Measurements from ENCODE around the gene CENPF.

DNA sequence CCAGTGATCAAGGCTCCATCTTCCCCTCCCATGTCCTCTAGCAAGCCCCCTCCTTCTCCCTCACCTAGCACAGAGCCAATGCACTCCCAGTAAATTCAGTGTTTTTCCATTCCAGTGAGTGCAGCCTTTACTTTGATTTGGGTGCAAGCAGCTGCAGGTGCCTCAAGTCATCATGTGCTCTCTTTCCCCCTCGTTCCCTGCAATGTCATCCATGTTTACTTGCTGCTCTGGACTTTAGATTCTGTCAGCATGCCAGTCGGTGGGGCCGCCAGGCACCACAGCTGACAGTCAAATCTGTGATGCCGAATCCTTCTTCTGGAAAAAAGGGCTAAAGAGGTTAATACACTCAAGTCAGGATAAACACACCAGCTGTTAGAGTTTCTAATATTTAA, 228.0 kb upstream of the PROX1 start:
- RAMPAGE, long total RNA, result no peak
- RRBS, result no CpG with 5 or more reads among the region's 4 CpGs
PRO-cap:
- standard, result no peak
- CoPRO, capped RNA only, 2 experiments, result no peak in any of the 2 experiments
- CoPRO, capped and uncapped RNA, 2 experiments, result no peak in any of the 2 experiments
- CoPRO, uncapped RNA only, 2 experiments, result no peak in any of the 2 experiments
CAGE:
- cytosol, long polyA plus RNA, result no peak
- long polyA plus RNA, result no peak
- nucleolus, long total RNA, result no peak
- nucleus, long polyA plus RNA, result no peak

GRCh38 chr1:213996213-213996977, 8.6 kb downstream of the PROX1 start:
- RAMPAGE, long total RNA, result no peak
- RRBS, result 2% methylated on average over 3 of the region's 12 CpGs
PRO-cap:
- standard, result no peak
- CoPRO, capped RNA only, 2 experiments, result no peak in any of the 2 experiments
- CoPRO, capped and uncapped RNA, 2 experiments, result no peak in any of the 2 experiments
- CoPRO, uncapped RNA only, 2 experiments, result no peak in any of the 2 experiments
CAGE:
- cytosol, long polyA plus RNA, result no peak
- long polyA plus RNA, result no peak
- nucleolus, long total RNA, result no peak
- nucleus, long polyA plus RNA, result no peak

DNA sequence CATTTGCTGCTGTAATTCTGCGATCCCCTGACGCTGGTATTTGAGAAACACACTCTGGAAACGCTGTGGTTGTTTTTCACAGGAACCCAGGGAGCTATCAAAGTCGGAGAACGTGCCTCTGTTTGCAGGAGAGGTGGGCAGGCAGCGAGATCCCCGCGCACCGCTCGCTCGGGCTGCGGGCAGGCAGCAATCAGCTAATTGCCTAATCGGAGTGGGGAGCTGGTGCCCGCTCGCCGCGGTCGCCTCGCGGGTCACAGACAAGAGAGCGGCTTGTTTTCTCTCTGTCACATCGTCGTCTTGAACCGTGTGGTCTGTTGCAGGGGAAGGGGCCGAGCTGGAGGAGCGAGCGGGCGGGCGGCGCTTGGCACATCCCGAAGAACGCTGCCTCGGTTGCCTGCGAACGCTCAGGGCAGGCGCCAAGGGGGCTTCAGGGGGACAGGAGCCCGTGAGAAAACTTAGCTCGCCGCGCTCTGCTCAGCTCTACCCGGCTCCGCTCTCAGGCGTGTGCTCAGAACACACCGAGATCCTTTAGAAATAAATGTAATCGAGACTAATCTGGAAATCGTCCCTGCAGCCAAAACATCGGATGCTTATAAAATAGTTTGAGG, 93.7 kb upstream of the SMYD2 start:
- RAMPAGE, long total RNA, result no peak
- RRBS, result no CpG with 5 or more reads among the region's 47 CpGs
PRO-cap:
- standard, result no peak
- CoPRO, capped RNA only, 2 experiments, result no peak in any of the 2 experiments
- CoPRO, capped and uncapped RNA, 2 experiments, result no peak in any of the 2 experiments
- CoPRO, uncapped RNA only, 2 experiments, result no peak in any of the 2 experiments
CAGE:
- cytosol, long polyA plus RNA, result no peak
- long polyA plus RNA, result no peak
- nucleolus, long total RNA, result no peak
- nucleus, long polyA plus RNA, result no peak

DNA sequence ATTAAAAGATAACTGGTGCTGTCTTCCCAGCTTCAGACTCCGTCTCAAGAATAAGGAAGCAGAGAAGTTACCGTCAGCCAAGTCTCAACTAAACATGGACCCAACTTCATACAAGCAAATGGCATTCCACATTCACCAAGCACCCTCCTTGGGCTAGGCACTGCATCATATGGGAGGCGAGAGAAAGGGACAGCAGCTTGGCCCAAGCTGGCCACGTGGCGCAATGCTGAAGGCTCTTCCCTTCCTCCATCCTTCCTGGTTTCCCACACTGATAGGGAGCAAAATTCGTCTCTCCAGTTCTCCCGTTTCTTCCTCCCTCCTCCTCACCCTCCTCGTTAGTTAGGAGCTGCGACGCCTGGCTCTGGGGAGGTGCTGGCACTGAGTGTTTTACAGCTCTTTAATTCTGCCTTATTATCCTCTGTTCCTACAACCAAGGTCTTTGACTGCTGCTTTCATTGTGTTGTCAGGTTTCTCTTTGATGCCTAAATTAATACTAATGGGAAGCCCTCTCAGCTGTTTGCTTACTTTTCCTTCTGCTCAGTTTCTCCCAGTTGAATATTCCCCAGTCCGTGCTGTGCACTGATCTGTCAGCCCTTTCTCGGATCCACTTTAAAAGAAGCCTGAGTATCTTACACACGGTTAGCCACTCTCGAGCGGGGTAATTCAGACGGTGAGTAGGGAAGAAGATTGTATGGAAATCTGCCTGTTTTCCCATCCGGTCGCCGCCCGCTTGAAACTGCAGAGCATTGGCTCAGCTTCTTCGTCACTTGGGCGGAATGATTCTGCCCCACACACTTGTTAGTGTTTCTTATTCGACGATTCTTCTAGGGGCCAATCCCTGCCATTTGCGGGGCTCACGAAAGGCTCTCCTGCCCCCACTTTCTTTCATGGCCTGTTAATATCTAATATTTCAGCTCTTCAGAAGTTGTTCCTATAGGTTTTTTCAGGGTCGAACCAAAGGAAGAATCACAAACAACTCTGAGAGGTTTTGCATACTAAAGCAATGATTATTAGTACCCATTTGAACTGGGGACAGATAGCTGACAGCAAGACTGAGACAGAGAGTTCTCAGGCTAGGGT, 56.1 kb upstream of the SMYD2 start:
- RAMPAGE, long total RNA, result no peak
- RRBS, result no CpG with 5 or more reads among the region's 27 CpGs
PRO-cap:
- standard, result no peak
- CoPRO, capped RNA only, 2 experiments, result no peak in any of the 2 experiments
- CoPRO, capped and uncapped RNA, 2 experiments, result no peak in any of the 2 experiments
- CoPRO, uncapped RNA only, 2 experiments, result no peak in any of the 2 experiments
CAGE:
- cytosol, long polyA plus RNA, result no peak
- long polyA plus RNA, result no peak
- nucleolus, long total RNA, result no peak
- nucleus, long polyA plus RNA, result no peak

GRCh38 chr1:214281319-214282251, 626 bp downstream of the SMYD2 start:
- RAMPAGE, long total RNA, result no peak
- RRBS, result 1% methylated on average over 31 of the region's 59 CpGs
PRO-cap:
- standard, result bidirectional peak, plus-strand start at chr1:214281602, minus-strand start at chr1:214281505; unidirectional peak, plus-strand start at chr1:214282040
- CoPRO, capped RNA only, 2 experiments, result peak in 2 of 2 experiments; most common plus-strand start chr1:214281565 (in 1); most common minus-strand start chr1:214281505 (in 2)
- CoPRO, capped and uncapped RNA, 2 experiments, result no peak in any of the 2 experiments
- CoPRO, uncapped RNA only, 2 experiments, result no peak in any of the 2 experiments
CAGE:
- cytosol, long polyA plus RNA, result no peak
- long polyA plus RNA, result no peak
- nucleolus, long total RNA, result no peak
- nucleus, long polyA plus RNA, result no peak

GRCh38 chr1:214318814-214319481, 38.0 kb downstream of the SMYD2 start:
- RAMPAGE, long total RNA, result no peak
- RRBS, result no CpG with 5 or more reads among the region's 9 CpGs
PRO-cap:
- standard, result no peak
- CoPRO, capped RNA only, 2 experiments, result no peak in any of the 2 experiments
- CoPRO, capped and uncapped RNA, 2 experiments, result no peak in any of the 2 experiments
- CoPRO, uncapped RNA only, 2 experiments, result no peak in any of the 2 experiments
CAGE:
- cytosol, long polyA plus RNA, result no peak
- long polyA plus RNA, result no peak
- nucleolus, long total RNA, result no peak
- nucleus, long polyA plus RNA, result no peak

GRCh38 chr1:214446528-214447657, 104.5 kb downstream of the PTPN14 start:
- RAMPAGE, long total RNA, result no peak
- RRBS, result no CpG with 5 or more reads among the region's 8 CpGs
PRO-cap:
- standard, result no peak
- CoPRO, capped RNA only, 2 experiments, result no peak in any of the 2 experiments
- CoPRO, capped and uncapped RNA, 2 experiments, result no peak in any of the 2 experiments
- CoPRO, uncapped RNA only, 2 experiments, result no peak in any of the 2 experiments
CAGE:
- cytosol, long polyA plus RNA, result no peak
- long polyA plus RNA, result no peak
- nucleolus, long total RNA, result no peak
- nucleus, long polyA plus RNA, result no peak

DNA sequence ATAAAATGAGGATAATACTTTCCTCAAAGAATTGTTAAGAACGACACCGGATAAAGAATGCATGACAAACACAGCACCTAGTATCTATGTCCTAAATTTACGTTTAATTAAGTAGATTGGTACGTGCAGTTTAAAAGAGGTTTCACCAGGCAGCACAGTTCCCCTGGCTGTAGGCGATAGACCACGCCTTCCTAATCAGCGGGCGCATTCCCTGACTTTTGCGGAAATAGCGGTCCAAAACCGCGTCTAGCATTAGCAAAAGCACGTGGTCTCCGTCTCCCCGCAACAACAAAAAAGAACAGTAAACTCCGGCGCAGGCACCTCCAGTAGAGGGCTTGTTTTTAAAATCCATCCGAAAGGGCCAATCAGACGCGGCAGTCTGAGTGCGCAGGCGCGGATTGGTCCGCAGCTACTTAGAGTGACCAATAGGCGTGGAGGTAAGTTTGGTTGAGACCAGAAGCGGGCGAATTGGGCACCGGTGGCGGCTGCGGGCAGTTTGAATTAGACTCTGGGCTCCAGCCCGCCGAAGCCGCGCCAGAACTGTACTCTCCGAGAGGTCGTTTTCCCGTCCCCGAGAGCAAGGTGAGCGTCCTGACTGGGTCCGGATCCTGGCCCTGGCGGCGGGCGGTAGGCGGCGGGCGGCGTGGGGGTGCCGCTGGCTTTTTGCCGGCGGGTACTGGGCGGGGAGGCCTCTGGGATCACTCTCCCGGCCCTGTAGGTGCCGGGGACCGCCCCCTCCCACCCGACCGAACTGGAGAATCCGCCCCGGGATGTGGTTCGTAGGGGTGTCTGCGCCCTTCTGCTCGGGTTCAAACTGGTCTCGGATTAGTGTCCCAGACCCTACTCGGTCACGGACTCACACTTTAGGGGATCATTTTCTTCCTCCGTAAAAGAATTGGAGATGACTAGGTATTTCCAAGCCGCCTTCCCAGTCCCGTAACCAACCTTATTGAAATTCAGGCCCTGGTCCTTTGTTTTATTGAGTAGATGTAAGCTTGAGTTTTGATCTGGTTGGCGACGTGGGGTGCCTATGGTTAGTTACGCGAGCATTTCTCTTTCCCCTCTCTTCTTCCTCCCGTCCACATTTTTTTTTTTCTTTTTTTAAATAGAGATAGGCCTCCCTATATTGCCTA, at the start of gene CENPF:
Gene CENPF, plus strand, starts transcription at position 456 of the 1,133 bp plus-strand sequence.
- RAMPAGE, long total RNA, result start-site peak on the plus strand centred at position 487 of the sequence, 101 bp wide, 1,574 and 1,197 reads in 2 replicates
- RRBS, result 3% methylated on average over 18 of the region's 72 CpGs
PRO-cap:
- standard, result bidirectional peak, plus-strand start at position 456 of the sequence, minus-strand start at position 182 of the sequence; unidirectional peak, plus-strand start at position 666 of the sequence; bidirectional peak, plus-strand start at position 812 of the sequence, minus-strand start at position 678 of the sequence
- CoPRO, capped RNA only, 2 experiments, result peak in 2 of 2 experiments; most common plus-strand start position 504 of the sequence (in 2); most common minus-strand start position 171 of the sequence (in 2)
- CoPRO, capped and uncapped RNA, 2 experiments, result peak in 2 of 2 experiments; most common plus-strand start position 466 of the sequence (in 2); most common minus-strand start position 171 of the sequence (in 1)
- CoPRO, uncapped RNA only, 2 experiments, result peak in 2 of 2 experiments; most common plus-strand start position 471 of the sequence (in 1); most common minus-strand start position 178 of the sequence (in 1)
CAGE:
- cytosol, long polyA plus RNA, result start-site peak on the plus strand centred at position 489 of the sequence, 99 bp wide, 826 and 662 reads in 2 replicates
- long polyA plus RNA, result start-site peak on the plus strand centred at position 482 of the sequence, 111 bp wide, 868 and 1,160 reads in 2 replicates
- nucleolus, long total RNA, result no peak
- nucleus, long polyA plus RNA, result start-site peak on the plus strand centred at position 491 of the sequence, 93 bp wide, 941 and 1,355 reads in 2 replicates

- RAMPAGE, long total RNA, result no peak
- RRBS, result no CpG with 5 or more reads among the region's 5 CpGs
PRO-cap:
- standard, result no peak
- CoPRO, capped RNA only, 2 experiments, result no peak in any of the 2 experiments
- CoPRO, capped and uncapped RNA, 2 experiments, result no peak in any of the 2 experiments
- CoPRO, uncapped RNA only, 2 experiments, result peak in 2 of 2 experiments; most common plus-strand start chr1:214641788 (in 1)
CAGE:
- cytosol, long polyA plus RNA, result no peak
- long polyA plus RNA, result no peak
- nucleolus, long total RNA, result no peak
- nucleus, long polyA plus RNA, result no peak
Measured at GRCh38 chr1:214641666-214642313, 38.8 kb downstream of the CENPF start.

DNA sequence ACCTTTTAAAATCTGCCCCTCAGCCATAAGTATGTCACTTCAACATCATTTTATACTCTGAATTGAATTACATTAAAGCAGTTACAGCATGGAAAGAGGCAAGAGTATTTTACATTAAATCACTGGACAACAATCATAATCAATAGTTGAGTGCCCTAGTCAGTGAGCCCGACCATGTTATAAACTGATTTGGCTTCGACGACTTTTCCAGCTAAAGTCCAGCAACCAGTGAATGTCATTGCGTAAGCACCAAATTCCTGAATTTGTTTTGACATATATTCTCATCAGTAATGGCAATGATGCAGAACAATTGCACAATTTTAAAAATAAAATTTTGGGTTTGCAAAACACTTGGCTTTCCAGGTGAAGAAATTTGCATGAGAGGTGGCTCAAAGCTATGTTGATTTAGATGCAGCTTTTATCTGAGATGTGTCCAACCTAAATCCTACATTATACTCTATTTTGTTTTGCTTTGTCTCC, 59.1 kb upstream of the KCNK2 start:
- RAMPAGE, long total RNA, result no peak
- RRBS, result no CpG with 5 or more reads among the region's 4 CpGs
PRO-cap:
- standard, result no peak
- CoPRO, capped RNA only, 2 experiments, result no peak in any of the 2 experiments
- CoPRO, capped and uncapped RNA, 2 experiments, result no peak in any of the 2 experiments
- CoPRO, uncapped RNA only, 2 experiments, result no peak in any of the 2 experiments
CAGE:
- cytosol, long polyA plus RNA, result no peak
- long polyA plus RNA, result no peak
- nucleolus, long total RNA, result no peak
- nucleus, long polyA plus RNA, result no peak

- RAMPAGE, long total RNA, result no peak
PRO-cap:
- standard, result bidirectional peak, plus-strand start at chr1:215568624, minus-strand start at chr1:215568447
- CoPRO, capped RNA only, 2 experiments, result peak in 2 of 2 experiments; most common plus-strand start chr1:215568624 (in 2)
- CoPRO, capped and uncapped RNA, 2 experiments, result no peak in any of the 2 experiments
- CoPRO, uncapped RNA only, 2 experiments, result no peak in any of the 2 experiments
CAGE:
- cytosol, long polyA plus RNA, result no peak
- long polyA plus RNA, result no peak
- nucleolus, long total RNA, result no peak
- nucleus, long polyA plus RNA, result no peak
Measured at GRCh38 chr1:215568565-215568763, 1.4 kb downstream of the KCTD3 start.

DNA sequence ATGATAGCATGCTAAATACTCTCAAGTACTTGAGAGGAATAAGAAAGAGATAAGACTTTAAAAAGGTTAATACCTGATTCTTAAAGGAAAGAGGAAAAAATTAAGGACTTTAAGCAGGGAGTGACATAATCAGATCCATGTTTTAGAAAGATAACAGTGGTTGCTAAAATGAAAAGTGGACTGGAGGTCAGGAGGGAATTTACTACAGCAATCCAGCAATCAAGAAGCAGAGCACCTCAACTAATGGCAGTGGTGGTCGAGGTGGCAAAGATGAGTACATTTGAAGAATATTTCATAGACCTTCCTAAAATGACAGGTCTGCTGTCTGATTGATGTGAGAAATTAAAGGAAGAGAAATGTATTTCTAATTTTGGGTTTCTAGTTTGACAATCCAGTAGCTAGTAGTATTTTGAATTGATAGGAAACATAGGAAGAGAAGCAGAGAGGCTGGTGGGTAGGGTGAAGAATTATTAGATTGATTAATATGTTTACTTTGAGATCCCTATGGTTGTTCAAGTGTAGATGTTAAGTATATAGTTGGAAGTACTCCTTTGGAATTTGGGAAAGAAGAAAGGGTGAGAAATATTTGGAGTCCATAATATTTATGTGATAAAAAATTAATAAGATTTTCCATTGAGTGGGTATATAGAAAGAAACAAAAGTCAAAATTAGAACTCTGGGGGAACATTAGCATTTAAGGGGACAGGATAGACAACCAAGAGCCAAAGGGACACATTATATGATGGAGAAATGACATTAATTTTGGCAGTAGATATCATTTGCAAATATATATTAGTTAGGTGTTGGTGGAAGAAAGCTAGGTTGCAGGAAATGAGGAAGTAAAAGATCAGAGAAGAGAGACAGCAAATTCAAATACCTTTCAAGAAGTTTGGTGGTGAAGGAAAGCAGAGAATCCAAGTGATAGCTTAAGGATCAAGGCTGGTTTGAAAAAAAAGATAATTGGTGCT, 29.0 kb downstream of the KCTD3 start:
- RAMPAGE, long total RNA, result no peak
- RRBS, result no CpG with 5 or more reads among the region's 1 CpG
PRO-cap:
- standard, result no peak
- CoPRO, capped RNA only, 2 experiments, result no peak in any of the 2 experiments
- CoPRO, capped and uncapped RNA, 2 experiments, result no peak in any of the 2 experiments
- CoPRO, uncapped RNA only, 2 experiments, result no peak in any of the 2 experiments
CAGE:
- cytosol, long polyA plus RNA, result no peak
- long polyA plus RNA, result no peak
- nucleolus, long total RNA, result no peak
- nucleus, long polyA plus RNA, result start-site peak on the plus strand centred at position 443 of the sequence, 822 bp wide, 27 and 54 reads in 2 replicates

DNA sequence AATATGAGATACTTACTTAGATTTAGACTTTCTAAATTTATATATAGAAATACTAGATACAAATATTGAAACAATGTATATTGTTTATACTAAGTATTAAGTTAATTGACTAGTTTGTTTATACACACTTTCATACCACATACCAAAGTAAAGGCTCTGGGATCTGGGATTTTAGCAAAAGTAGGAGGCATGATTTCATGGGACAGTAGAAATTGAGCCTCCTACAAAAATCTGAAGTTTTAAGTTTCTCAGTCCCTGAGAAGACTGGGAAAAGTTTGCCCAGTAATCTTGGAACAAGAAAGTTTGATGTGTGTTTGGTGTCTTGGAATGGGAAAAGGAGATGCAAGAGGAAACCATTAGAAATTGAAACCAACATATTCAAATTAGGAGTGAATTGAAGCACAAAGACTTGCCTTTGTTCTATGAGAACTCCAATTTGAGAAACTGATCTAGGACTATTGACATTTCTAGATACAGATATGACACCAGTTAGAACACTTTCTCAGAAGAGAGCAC, 30.9 kb downstream of the KCTD3 start:
- RAMPAGE, long total RNA, result no peak
PRO-cap:
- standard, result no peak
- CoPRO, capped RNA only, 2 experiments, result no peak in any of the 2 experiments
- CoPRO, capped and uncapped RNA, 2 experiments, result no peak in any of the 2 experiments
- CoPRO, uncapped RNA only, 2 experiments, result no peak in any of the 2 experiments
CAGE:
- cytosol, long polyA plus RNA, result no peak
- long polyA plus RNA, result no peak
- nucleolus, long total RNA, result no peak
- nucleus, long polyA plus RNA, result no peak

GRCh38 chr1:216531794-216531999, 108.4 kb upstream of the USH2A start:
- RAMPAGE, long total RNA, result no peak
- RRBS, result no CpG with 5 or more reads among the region's 2 CpGs
PRO-cap:
- standard, result no peak
- CoPRO, capped RNA only, 2 experiments, result no peak in any of the 2 experiments
- CoPRO, capped and uncapped RNA, 2 experiments, result no peak in any of the 2 experiments
- CoPRO, uncapped RNA only, 2 experiments, result no peak in any of the 2 experiments
CAGE:
- cytosol, long polyA plus RNA, result no peak
- long polyA plus RNA, result no peak
- nucleolus, long total RNA, result no peak
- nucleus, long polyA plus RNA, result no peak

- RAMPAGE, long total RNA, result no peak
- RRBS, result no CpG with 5 or more reads among the region's 5 CpGs
PRO-cap:
- standard, result no peak
- CoPRO, capped RNA only, 2 experiments, result no peak in any of the 2 experiments
- CoPRO, capped and uncapped RNA, 2 experiments, result no peak in any of the 2 experiments
- CoPRO, uncapped RNA only, 2 experiments, result no peak in any of the 2 experiments
CAGE:
- cytosol, long polyA plus RNA, result no peak
- long polyA plus RNA, result no peak
- nucleolus, long total RNA, result no peak
- nucleus, long polyA plus RNA, result no peak
Measured at GRCh38 chr1:217076731-217077417, 353.6 kb upstream of the ESRRG start.

GRCh38 chr1:218349918-218350467, 4.9 kb downstream of the TGFB2 start:
- RAMPAGE, long total RNA, result no peak
- RRBS, result no CpG with 5 or more reads among the region's 10 CpGs
PRO-cap:
- standard, result no peak
- CoPRO, capped RNA only, 2 experiments, result no peak in any of the 2 experiments
- CoPRO, capped and uncapped RNA, 2 experiments, result no peak in any of the 2 experiments
- CoPRO, uncapped RNA only, 2 experiments, result no peak in any of the 2 experiments
CAGE:
- cytosol, long polyA plus RNA, result no peak
- long polyA plus RNA, result no peak
- nucleolus, long total RNA, result no peak
- nucleus, long polyA plus RNA, result no peak

GRCh38 chr1:218473520-218474086, 128.5 kb downstream of the TGFB2 start:
- RAMPAGE, long total RNA, result no peak
- RRBS, result no CpG with 5 or more reads among the region's 3 CpGs
PRO-cap:
- standard, result no peak
- CoPRO, capped RNA only, 2 experiments, result no peak in any of the 2 experiments
- CoPRO, capped and uncapped RNA, 2 experiments, result no peak in any of the 2 experiments
- CoPRO, uncapped RNA only, 2 experiments, result no peak in any of the 2 experiments
CAGE:
- cytosol, long polyA plus RNA, result no peak
- long polyA plus RNA, result no peak
- nucleolus, long total RNA, result no peak
- nucleus, long polyA plus RNA, result no peak

- RAMPAGE, long total RNA, result no peak
- RRBS, result no CpG with 5 or more reads among the region's 6 CpGs
PRO-cap:
- standard, result no peak
- CoPRO, capped RNA only, 2 experiments, result no peak in any of the 2 experiments
- CoPRO, capped and uncapped RNA, 2 experiments, result no peak in any of the 2 experiments
- CoPRO, uncapped RNA only, 2 experiments, result no peak in any of the 2 experiments
CAGE:
- cytosol, long polyA plus RNA, result no peak
- long polyA plus RNA, result no peak
- nucleolus, long total RNA, result no peak
- nucleus, long polyA plus RNA, result no peak
Measured at GRCh38 chr1:219834509-219834903, 93.9 kb downstream of the SLC30A10 start.

All from K562 (cell line).